Neural cell (in vitro differentiated cells): Measurements from ENCODE around the genes PKP2 and GXYLT1.

- RAMPAGE, long total RNA: no peak
Measured at GRCh38 chr12:32585260-32586133, 93.6 kb upstream of the DNM1L start.

GRCh38 chr12:32627562-32628341 lies 51.3 kb upstream of the DNM1L start:
- RAMPAGE, long total RNA: no peak

DNA sequence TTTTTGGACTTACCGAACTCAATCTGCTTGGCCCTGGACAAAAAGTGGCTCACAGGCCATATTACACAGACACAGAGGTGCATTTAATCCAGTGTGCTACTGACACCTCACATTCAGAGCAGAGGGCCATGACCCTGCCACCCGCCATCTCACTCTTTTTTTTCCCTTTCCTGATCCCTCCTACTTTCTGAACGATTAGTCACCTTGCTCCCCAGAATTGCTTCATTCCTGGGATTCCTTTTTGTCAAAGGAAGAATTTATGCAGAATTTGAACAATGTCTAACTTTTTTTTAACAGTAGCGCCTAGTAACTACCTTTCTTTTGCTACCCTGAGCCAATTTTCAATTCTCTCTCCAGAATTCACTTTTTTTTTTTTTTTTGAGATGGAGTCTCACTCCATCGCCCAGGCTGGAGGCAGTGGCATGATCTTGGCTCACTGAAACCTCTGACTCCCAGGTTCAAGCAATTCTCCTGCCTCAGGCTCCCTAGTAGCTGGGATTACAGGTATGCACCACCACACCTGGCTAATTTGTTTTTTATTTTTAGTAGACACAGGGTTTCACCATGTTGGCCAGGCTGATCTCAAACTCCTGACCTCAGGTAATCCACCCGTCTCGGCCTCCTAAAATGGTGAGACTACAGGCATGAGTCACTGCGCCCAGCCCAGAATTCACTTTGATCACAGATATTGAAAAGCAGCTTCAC lies 4.5 kb downstream of the PKP2 start:
- RAMPAGE, long total RNA: no peak

GRCh38 chr12:32896299-32897360 lies at the start of gene PKP2:
PKP2 (minus strand) TSS chr12:32896777.
- RAMPAGE, long total RNA: no peak

- RAMPAGE, long total RNA: no peak
Measured at GRCh38 chr12:33945253-33945512, 77.1 kb upstream of the ALG10 start.

- RAMPAGE, long total RNA: no peak
Measured at GRCh38 chr12:34346693-34346954, 324.3 kb downstream of the ALG10 start.

GRCh38 chr12:38153961-38154422 lies 162.6 kb upstream of the ALG10B start:
- RAMPAGE, long total RNA: no peak

- RAMPAGE, long total RNA: no peak
Measured at GRCh38 chr12:38384780-38385610, 68.4 kb downstream of the ALG10B start.

- RAMPAGE, long total RNA: no peak
Measured at GRCh38 chr12:41205186-41205751, 17.1 kb downstream of the PDZRN4 start.

- RAMPAGE, long total RNA: no peak
Measured at GRCh38 chr12:41281366-41281856, 93.3 kb downstream of the PDZRN4 start.

GRCh38 chr12:41282357-41283155 lies 94.4 kb downstream of the PDZRN4 start:
- RAMPAGE, long total RNA: no peak

- RAMPAGE, long total RNA: no peak
Measured at GRCh38 chr12:41332283-41332902, 144.3 kb downstream of the PDZRN4 start.

DNA sequence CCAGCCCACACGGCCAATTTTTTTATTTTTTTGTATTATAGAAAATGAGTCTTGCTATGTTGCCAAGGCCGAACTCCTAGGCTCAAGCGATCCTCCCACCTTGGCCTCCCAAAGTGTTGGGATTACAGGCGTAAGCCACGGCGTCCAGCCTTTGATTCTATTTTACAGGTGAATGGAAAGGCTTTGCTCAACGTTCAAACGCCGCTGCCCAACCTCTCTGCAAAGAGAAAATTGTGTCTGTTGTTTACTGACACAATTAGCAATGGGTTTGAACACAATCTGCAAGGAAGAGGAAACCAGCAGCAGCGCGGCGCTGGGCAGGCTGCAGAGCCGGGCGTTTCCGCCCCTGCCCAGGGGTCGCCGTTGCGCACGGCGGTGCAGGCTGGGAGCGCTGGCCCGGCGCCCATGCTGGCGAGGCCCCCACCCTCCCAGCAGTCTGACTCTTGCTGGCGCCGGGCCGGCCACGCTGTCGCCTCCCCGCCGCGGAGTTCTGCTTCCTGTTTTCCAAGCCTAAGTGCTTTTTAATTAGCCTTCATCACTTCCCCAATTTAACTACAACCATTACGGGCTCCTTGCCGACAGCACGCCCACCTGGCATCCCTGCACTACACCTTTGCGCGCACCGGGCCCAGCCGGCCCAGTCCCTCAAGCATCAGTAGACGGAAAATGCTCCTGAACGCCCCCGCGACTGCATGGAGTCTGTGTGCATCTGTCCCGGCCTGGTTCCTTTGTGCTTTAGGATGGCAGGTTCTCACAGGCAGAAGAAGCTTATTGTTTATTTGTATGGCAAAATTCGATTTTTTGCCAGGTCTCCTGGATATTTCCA lies 212.2 kb downstream of the GXYLT1 start:
- RAMPAGE, long total RNA: no peak

- RAMPAGE, long total RNA: no peak
Measured at GRCh38 chr12:42094145-42094690, 50.5 kb downstream of the GXYLT1 start.

- RAMPAGE, long total RNA: no peak
Measured at GRCh38 chr12:42144175-42145150, at the start of gene GXYLT1. GXYLT1 (minus strand) TSS chr12:42144874.

DNA sequence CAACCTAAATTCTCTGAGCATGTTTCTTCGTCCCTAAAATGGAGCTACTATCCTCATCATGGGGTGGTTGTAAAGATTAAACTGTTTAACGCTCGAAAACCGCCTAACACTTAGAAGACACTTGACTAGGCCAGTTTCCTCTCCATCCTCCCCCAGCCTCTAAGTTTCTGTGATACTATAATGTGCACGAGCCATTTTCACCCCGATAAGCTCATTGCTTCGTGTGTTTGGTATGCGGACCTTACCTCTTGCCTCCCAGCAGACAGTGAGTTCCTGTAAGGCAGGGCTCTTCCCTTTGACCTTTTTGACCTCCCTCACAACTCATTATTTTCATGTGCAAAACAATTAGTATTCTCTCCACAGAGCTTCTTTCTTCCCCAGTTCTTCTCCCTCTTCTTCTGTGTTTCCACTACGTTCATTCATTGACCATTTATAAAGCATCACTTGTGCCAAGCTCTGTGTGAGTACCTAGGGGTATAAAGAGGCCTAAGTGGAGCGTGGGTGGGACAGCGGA lies 560 bp upstream of the GXYLT1 start:
- RAMPAGE, long total RNA: no peak

DNA sequence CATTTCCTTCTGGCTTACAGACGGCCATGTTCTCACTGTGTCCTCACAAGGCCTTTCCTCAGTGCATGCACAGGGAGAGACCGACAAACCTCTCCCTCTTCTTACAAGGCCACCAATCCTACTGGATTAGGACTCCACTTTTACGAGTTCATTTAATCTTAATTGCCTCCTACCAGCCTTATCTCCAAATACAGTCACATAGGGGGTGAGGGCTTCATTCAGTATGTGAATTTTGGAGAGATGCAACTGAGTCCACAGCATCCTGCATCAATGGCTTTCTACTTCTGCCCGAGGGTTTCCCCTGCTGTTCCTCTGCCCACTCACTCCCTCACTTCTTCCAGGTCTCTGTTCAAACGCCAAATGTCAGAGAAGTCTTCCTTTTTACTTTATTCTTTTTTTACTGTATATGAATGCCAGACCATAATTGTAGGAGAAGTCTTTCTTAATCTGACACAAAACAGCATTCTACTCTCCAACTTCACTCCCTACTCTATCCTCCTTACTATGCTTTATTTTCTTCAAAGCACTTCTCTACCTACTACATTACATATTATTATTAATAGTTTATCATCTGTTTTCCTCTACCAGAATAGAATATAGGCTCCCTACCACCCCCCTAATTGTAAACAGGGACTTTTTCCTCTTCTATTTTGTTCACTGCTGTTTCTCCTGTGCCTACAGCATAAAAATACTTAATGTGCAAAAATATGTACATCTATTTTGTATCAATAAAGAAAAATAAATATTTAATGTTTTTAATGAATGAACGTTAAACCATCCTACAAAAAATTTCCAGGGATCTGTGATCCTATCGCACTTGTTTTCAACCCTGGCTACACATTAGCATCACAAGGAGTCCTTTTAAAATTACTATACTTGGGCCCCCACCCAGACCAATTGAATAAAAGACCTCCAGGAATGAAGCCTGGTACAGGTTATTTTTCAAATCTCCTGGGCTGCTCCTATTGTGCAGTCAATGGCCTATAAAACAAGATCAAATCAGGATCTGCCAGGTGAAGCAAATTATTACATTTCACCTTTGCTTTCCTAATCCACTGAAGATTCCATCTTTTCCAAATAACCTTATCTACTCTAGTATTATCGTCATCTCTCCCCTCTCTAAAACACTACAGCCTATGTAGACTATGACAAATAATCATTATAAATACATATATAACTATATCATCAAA lies 33.1 kb upstream of the GXYLT1 start:
- RAMPAGE, long total RNA: no peak

- RAMPAGE, long total RNA: no peak
Measured at GRCh38 chr12:42442048-42442882, 116.3 kb downstream of the PPHLN1 start.

DNA sequence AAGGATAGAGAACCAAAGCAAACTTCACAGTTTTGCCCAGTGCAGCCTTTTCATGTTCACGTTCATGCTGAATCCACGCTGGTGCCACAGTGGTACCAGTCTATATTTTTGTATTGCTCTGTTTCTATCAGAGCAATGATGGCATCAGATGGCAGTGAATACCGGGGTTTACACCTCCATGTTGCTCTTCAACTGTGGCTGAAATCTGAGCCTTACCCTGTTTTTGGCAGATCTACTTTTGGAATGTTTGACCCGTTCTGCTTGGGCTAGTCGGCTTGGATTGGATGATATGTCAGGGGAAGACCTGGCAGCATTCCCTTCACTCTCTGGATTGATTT lies 144.9 kb upstream of the PRICKLE1 start:
- RAMPAGE, long total RNA: no peak

- RAMPAGE, long total RNA: no peak
Measured at GRCh38 chr12:43085379-43085712, 466.7 kb downstream of the ADAMTS20 start.